Breast (tissue), 4 donors: Measurements from ENCODE around the genes UPK2, NLRX1 and MFRP.

DNA sequence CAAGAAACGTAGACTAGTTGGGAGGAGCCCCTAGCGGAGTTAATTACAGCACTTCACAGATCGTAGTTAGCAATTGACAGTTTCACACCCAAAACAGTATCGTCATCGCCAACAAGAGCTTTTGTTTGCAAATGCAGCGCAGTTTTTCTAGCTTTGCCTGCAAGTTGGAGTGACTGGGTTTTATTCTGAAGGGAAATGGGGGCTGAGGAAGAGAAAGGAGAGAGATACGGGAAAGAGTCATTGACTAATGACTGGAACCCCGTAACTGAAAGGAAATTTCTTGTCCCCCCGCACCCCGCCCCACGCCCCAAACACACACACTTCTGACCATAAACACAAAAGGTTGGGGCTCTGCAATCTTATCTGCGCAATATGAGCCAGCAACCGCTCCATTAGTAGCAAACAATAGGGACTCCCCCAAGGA, 999 bp downstream of the DDX6 start:
- PRO-cap, 3 experiments, result peak in 2 of 3 experiments; most common plus-strand start position 58 of the sequence (in 1); most common minus-strand start position 68 of the sequence (in 1)
- RRBS, result no CpG with 5 or more reads among the region's 13 CpGs

GRCh38 chr11:118918092-118918850, 7.5 kb downstream of the BCL9L start:
- PRO-cap, 3 experiments, result peak in 3 of 3 experiments; most common plus-strand start chr11:118918646 (in 2); most common minus-strand start chr11:118918171 (in 3)
- RRBS, result no CpG with 5 or more reads among the region's 21 CpGs

DNA sequence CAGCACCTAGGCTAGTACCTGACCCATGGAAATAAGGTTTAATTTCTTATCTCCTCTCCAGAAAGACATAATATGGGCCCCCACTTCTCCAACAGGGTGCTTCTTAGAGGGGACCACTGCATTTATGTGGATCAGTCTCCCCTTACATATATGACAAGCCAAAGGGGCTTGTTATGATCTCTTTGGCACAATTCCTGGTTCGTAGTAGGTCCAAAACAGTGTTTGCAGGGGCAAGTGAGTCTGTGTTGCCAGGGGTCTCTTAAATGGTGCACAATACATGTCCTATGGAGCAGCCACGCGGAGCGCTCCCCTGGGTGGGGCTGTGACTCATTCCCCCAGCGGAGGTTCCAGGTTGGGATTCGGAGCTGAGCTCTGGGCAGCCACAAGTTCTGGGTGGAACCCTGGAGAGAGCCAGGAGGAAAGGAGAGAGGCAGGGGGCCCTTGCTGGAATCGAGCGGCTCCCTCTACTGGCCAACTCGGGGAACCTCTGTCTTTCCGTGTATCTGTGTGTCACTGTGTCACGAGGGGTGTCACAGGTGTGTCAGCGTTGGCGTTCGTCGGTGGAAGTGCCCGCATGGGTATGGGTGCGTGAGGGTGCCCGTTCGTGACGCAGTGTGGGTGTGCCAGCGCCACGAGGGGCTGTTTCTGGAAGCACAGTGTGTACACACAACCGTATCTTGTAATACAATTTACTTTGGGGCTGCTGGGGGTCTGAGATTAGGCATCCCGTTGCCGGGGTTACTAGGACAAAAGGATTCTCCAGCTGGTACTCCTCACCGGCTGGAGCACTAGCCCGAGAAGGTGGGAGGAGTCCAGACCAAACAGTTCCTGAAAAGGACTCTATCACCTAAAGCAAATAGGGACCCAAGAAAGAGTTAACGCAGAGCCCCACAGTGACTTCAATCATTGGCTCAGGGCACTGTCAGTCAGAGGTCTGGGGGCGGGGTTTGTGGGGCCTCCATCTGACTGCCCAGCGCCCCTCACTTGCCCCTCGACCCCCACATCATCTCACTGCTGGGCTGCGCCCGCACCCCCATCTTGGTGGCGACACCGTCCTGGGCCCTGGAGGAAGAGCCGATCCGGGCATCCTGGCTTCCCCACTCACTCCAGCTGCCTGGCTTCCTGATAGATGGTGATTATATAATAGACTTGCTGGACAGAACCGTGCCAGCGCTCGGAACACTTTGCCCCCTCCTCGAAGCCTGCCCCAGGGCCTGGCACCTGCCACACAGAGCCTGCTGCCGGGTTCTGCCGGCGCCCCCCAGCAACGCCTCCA, 2.5 kb upstream of the BCL9L start:
- PRO-cap, 3 experiments, result peak in 3 of 3 experiments; most common plus-strand start position 539 of the sequence (in 3); most common minus-strand start position 1,112 of the sequence (in 2)
- RRBS, result no CpG with 5 or more reads among the region's 45 CpGs

DNA sequence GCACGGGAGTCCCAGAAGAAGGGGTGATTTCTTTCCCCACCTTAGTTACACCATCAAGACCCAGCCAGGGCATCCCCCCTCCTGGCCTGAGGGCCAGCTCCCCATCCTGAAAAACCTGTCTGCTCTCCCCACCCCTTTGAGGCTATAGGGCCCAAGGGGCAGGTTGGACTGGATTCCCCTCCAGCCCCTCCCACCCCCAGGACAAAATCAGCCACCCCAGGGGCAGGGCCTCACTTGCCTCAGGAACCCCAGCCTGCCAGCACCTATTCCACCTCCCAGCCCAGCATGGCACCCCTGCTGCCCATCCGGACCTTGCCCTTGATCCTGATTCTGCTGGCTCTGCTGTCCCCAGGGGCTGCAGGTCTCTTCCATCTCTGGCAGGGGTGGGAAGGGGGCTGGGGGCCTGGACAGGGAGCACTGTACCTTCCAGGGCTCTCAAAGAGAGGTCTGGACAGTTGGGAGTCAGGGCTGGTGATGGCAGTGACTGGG, at the start of gene UPK2:
TSS of gene UPK2 (plus strand) at position 233 of the 489 bp plus-strand sequence.
- PRO-cap, 3 experiments, result no peak in any of the 3 experiments
- RRBS, result no CpG with 5 or more reads among the region's 2 CpGs

GRCh38 chr11:119014529-119014717, 3.7 kb downstream of the RPS25 start:
- PRO-cap, 3 experiments, result no peak in any of the 3 experiments
- RRBS, result no CpG with 5 or more reads among the region's 2 CpGs

- PRO-cap, 3 experiments, result no peak in any of the 3 experiments
- RRBS, result no CpG with 5 or more reads among the region's 9 CpGs
These were observed 4.9 kb downstream of the HYOU1 start for GRCh38 chr11:119052164-119052525.

GRCh38 chr11:119078920-119079492, 5.7 kb upstream of the HMBS start:
- PRO-cap, 3 experiments, result no peak in any of the 3 experiments
- RRBS, result no CpG with 5 or more reads among the region's 11 CpGs

DNA sequence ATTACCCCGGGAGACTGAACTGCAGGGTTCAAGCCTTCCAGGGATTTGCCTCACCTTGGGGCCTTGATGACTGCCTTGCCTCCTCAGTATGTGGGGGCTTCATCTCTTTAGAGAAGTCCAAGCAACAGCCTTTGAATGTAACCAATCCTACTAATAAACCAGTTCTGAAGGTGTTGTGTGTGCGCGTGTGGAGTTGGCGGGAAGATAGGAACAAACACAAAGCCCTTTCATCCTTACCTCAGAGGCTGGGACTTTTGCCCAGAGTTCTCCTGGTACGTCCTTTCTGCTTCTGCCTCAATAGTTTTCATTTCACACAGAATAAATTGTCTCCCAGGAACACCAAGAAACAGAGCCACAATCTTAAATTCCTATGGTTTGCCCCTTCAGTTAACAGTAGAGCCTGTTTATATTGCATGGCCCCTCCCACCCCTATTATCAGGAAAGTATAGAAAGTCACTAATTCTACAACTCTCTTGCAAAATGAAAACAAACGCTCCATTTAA, 1.8 kb downstream of the H2AX start:
- PRO-cap, 3 experiments, result no peak in any of the 3 experiments
- RRBS, result 20% methylated on average over 1 of the region's 6 CpGs

DNA sequence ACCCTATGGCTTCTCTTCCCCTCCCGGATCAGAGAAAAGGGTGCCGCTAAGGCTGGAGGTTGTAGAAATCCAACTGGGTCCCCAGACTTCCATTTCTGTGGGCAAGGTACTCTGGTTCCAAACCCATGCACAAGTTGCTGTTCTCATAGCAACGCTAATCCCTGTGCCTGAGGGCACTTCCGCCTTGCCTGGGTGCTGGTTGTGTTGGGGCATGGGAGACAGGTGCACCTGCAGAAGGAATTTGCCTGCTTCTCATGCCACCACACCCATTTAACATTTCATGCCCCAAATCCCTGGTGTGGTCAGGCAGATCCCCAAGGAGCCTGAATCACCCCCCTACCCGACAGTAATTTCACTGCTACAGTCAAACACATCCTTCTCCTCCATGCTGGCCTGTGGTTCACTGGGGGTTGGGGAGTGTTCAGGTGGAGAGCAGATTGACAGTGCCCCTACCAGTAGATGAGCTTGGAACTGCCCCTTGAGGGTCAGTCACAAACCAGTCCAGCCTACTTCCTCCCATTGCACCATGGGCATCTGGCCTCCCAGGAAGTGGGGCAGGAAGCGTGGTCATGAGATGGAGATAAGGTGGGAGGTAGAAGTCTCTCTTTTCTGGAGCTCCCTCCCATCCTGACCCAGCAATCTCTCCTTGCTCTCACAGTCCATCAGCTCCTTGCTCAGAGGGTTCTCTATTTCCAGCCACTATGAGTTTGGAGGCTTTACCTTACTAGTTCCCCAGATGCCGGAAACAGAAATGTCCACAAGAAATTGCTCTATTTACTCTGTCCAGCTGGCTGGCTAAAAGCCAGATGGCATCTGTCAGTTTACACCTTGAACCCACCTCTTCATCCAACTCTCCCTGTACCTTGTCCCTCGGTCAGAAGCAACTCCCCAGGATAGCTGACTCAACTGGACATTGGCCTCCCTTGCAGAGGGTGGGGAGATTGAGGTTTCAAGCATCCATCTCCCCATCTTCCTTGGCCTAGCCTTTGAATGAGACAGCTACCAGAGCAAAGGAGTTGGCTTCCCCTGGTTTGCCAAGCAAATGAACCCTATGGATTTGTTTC, 1.4 kb downstream of the C2CD2L start:
- PRO-cap, 3 experiments, result peak in 2 of 3 experiments; most common minus-strand start position 97 of the sequence (in 1)
- RRBS, result no CpG with 5 or more reads among the region's 8 CpGs

GRCh38 chr11:119110634-119111451, 3.7 kb downstream of the C2CD2L start:
- PRO-cap, 3 experiments, result no peak in any of the 3 experiments
- RRBS, result no CpG with 5 or more reads among the region's 10 CpGs

DNA sequence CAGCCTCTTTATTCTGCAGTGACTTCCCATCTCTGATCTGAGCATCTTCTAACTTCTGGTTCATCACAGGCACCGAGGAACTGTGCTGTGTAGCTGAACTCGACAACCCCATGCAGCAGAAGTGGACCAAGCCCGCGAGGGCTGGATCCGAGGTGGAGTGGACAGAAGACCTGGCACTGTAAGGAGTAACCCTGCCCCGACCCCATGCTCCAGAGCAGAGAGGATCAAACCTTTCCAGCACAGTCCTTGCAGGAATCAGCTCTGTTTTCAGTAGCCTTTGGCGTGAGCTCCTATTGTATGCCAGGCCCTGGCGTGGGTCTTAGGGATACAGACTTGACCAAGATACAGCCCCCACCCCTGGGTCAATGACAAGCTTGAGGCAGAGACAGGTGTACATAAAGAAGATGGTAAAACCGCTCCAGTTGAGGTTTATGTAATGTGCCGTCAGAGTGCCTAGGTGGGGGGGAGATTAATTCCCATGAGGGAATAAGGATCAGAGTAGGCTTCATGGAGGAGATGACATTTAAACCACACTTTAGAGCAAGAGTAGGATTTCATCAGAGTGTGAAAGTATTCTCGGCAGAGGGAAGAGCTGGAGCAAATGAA, 4.4 kb downstream of the C2CD2L start:
- PRO-cap, 3 experiments, result no peak in any of the 3 experiments
- RRBS, result no CpG with 5 or more reads among the region's 11 CpGs

DNA sequence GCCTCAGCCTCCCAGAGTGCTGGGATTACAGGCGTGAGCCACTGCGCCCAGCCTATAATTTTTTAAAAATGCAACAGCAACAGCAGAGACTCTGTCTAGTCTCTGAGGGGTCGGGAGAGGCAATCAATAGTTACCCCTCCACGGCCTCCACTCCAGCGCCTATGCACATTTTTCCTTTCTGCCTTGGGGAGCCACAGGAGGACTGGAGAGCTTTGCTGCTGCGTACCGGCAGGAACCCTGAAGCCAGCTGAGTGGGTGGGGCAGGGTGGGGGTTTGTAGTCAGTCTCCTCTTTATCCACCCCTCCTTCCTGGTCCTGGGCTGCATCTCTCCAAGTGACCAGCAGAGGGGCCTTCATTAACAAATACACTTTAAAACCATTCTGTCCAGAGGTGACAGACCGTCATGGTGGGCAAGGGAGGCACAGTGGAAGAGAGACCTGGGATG, 4.1 kb upstream of the ABCG4 start:
- PRO-cap, 3 experiments, result no peak in any of the 3 experiments
- RRBS, result no CpG with 5 or more reads among the region's 8 CpGs

DNA sequence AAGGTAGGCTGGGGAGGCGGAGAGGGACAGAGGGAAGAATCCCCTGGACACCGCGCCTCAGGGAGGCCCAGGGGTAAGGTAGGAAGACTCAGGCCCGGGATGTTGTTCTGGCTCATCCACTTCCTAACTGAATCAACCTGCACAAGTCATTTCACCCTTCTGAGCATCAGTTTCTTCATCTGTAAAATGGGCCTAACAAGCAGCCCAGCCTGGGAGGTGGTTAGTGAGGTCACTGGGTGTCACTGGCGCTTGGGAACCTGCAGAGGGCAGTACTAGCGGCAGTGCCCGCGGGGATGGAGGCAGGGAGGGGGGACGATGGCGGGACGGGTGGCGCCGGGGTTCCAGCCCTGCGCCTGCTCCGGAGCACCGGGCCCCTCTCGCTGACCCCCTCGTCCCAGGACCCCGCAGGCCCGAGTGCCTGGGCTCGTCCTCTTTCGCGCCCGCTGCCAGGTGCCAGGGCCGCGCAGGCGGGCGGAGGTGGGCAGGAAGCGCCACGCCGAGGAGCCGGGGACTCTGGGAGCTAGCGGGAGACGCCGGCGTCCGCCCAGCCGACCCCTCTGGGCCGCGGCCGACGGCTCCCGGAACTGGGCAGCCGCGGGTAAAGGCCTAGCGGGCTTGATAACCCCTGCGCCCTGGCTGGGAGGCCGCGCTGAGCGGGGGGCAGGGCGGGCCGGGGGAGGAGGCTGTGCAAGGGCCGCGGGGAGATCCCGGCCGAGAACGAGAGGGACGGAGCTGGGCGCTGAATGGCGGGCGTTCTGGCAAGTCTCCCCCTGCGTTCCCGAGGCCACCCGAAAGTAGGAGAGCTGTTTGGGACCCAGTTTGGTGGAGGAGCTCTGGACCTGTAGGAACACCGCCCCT, at the start of gene NLRX1:
TSS of gene NLRX1 (plus strand) at position 281 of the 858 bp plus-strand sequence.
- PRO-cap, 3 experiments, result peak in 3 of 3 experiments; most common plus-strand start position 302 of the sequence (in 2); most common minus-strand start position 559 of the sequence (in 1)
- RRBS, result 1% methylated on average over 17 of the region's 65 CpGs

GRCh38 chr11:119311999-119313055, 4.6 kb downstream of the MCAM start:
- PRO-cap, 3 experiments, result no peak in any of the 3 experiments
- RRBS, result no CpG with 5 or more reads among the region's 20 CpGs

- PRO-cap, 3 experiments, result no peak in any of the 3 experiments
- RRBS, result no CpG with 5 or more reads among the region's 4 CpGs
These were observed at the start of gene MFRP for GRCh38 chr11:119346434-119346743. Gene MFRP, minus strand, starts transcription at chr11:119346705.

DNA sequence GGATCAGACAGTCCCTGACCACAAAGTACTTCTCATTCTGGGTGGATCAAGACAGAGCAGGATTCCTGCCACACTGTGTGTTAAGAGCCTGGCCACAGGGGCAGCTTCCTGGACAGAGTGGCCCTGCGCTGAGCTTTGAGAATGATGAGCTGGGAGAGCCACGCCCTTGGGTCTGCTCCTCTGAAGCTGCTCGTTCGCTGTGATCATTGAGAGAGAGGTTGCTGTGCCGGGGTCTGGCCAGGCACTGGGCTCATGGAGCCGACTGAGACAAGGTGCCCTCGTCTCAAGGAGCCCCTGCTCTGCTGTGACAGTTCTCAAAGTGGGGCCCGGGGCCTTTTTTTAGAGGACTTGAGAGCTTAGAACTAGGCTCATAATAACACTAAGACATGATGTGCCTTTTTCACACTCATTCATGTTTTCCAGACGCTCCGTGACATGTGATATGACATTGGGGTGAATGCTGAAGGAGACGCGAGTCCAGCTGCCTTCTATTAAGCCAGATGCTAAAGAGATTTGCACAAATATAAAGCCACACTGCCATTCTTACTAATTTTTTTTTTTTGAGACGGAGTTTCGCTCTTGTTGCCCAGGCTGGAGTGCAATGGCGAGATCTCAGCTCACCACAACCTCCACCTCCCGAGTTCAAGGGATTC, 1.6 kb upstream of the MFRP start:
- PRO-cap, 3 experiments, result no peak in any of the 3 experiments
- RRBS, result 43% methylated on average over 3 of the region's 16 CpGs

- PRO-cap, 3 experiments, result no peak in any of the 3 experiments
- RRBS, result no CpG with 5 or more reads among the region's 6 CpGs
These were observed 6.4 kb upstream of the MFRP start for GRCh38 chr11:119352816-119353427.

GRCh38 chr11:119367516-119368219, 13.8 kb downstream of the USP2 start:
- PRO-cap, 3 experiments, result no peak in any of the 3 experiments
- RRBS, result no CpG with 5 or more reads among the region's 12 CpGs

DNA sequence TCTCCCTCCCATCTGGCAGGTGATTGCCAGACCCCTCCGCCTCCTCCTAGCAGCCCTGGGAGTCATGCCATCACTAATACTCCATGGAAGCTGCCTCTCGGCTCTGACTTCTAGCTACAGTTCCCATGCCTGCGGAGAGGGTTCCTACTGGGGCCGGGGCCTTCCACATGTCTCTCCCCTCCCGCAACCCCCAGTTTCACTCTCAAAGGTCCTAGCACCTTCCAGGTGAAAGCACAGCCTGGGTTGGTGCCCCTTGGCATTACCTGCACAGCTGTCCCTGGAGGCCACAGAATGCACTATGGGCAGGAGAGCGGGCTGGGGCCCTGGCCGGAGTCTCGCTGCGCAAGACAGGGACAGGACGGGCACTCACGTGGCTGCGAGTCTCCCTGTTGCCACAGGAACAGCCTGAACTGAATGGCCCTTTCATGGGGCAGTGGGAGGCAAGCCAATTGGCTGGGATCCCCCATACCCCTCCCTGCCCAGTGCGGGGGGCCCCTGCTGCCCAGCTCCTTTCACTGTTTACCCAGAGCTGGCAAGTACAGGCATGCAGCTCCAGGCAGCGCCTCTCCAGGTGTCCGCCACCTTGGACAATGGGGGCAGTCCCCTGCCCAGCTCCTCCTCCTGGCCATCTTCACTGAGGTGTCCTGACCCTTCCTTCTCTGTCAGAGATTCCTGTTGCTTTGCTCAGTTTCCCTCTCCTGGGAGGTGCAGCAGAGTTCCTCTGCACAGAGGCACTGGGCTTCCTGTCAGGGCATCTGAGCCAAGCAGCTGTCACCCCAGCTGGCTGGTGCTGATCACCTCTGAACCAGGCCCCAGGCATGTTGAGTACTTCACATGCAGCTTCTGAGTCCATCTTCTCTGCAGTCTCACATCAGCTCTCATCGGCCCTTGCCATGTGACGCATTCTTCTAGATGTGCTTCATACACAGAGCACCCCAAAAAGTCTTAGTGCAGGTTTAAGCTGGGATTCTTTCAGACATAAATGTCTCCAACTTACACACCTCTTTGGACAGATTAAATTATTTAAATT, 5.2 kb downstream of the USP2 start:
- PRO-cap, 3 experiments, result peak in 1 of 3 experiments; most common minus-strand start position 340 of the sequence (in 1)
- RRBS, result no CpG with 5 or more reads among the region's 17 CpGs

- PRO-cap, 3 experiments, result no peak in any of the 3 experiments
- RRBS, result 73% methylated on average over 1 of the region's 11 CpGs
These were observed 2.5 kb downstream of the USP2 start for GRCh38 chr11:119378854-119379624.